ENCODE measurements around a stretch of chr9.

GRCh38 chr9:137454126-137454851 is 4.8 kb downstream of the NSMF start:
- PRO-cap = bidirectional peak, plus-strand start at chr9:137454273, minus-strand start at chr9:137453995; bidirectional peak, plus-strand start at chr9:137454769, minus-strand start at chr9:137454669
- RAMPAGE, long total RNA, 2 experiments = no peak in any of the 2 experiments

DNA sequence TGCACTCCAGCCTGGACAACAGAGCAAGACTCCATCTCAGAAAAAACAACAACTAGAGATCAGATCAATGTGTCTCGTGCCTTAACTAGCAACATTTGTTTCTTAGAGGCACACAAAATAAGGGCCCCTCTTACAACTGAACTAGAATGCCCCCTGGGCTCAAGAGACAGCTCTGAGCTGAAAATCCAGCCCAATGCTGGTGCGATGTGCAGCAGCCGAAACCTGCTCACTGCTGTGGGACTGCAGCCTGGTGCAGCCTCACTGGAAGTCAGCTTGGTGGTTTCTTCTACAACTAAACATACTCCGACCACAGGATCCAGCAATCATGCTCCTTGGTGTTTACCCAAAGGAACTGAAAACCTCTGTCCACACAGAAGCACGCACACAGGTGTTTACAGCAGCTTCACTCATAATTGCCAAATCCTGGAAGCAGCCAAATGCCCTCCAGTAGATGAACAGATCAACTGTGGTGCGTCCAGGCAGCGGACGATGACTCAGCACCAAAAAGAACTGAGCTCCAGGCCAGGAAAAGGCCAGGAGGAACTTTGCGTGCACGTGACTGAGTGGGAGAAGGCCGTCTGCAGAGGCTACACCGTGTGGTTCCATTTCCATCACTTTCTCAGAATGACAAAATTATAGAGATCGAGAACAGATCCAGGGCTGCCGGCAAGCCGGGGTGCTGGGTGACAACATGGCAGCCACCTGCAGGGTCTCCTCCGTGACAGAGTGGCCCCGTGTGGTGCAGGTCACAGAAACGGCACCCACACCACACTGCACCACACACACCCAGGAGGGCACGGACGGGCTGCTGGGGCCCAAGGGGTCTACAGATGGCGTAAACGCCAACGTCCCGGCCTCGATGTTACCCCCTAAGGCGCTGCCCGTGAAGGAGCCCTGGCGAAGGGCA is 23.0 kb upstream of the NSMF start:
- PRO-cap = no peak
- RAMPAGE, long total RNA, 2 experiments = no peak in any of the 2 experiments

GRCh38 chr9:137550777-137551720 is 630 bp upstream of the MRPL41 start:
- PRO-cap = no peak
- RAMPAGE, long total RNA, 2 experiments = no peak in any of the 2 experiments

- PRO-cap = no peak
- RAMPAGE, long total RNA, 2 experiments = no peak in any of the 2 experiments
Measured at GRCh38 chr9:137631948-137632653, 13.3 kb downstream of the EHMT1 start.

- PRO-cap = no peak
- RAMPAGE, long total RNA, 2 experiments = no peak in any of the 2 experiments
Measured at GRCh38 chr9:137654593-137654970, 35.8 kb downstream of the EHMT1 start.

GRCh38 chr9:137794396-137794969 is 83.1 kb upstream of the CACNA1B start:
- PRO-cap = no peak
- RAMPAGE, long total RNA, 2 experiments = no peak in any of the 2 experiments

DNA sequence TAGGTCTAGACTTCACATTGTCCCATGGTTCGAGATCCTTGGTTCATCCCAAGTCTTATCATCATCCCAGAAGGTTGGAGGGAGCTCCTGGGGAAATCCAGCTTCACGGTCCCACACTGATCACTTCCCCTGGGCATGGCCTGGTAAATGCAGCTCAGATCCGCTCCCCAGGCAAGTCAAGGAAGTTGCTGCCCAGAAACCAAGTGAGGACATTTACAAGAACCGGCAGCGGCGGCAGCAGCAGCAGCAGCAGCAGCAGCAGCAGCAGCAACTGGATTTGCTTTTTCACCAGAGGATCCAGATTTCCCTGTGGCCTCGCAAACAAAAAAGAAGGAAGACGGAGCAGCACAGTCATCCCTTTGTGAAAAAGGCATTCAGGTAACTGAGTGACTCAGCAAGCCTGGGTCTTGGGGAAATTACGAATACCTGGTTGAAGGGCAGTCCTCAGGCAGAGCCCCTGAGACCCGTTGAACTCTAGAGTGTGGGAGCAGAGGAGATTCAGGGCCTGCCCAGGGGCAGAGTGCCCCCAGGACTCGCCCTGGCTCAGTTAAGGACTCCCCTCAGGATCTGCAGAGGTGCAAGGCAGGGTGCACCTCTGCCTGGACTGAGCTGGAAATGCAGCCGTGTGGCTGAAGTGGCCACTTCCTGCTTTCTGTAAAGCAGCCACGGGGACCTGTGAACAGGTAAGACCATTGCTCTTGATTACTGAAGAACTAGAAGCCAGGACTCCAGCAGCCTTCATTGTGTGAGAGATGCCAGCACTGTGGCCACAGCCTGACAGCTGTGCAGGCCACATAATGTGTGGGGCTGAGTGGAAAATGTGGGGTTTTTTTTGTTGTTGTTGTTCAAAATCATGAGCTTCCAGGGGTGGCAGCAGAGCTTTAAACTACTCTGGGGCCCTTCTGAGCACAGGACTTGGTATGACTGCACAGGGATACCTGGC is 339.5 kb downstream of the CACNA1B start:
- PRO-cap = no peak
- RAMPAGE, long total RNA, 2 experiments = no peak in any of the 2 experiments

Measured in right atrium auricular region (tissue), 2 donors.